Epidermal melanocyte (primary cell): ENCODE measurements around a stretch of chr2.

DNA sequence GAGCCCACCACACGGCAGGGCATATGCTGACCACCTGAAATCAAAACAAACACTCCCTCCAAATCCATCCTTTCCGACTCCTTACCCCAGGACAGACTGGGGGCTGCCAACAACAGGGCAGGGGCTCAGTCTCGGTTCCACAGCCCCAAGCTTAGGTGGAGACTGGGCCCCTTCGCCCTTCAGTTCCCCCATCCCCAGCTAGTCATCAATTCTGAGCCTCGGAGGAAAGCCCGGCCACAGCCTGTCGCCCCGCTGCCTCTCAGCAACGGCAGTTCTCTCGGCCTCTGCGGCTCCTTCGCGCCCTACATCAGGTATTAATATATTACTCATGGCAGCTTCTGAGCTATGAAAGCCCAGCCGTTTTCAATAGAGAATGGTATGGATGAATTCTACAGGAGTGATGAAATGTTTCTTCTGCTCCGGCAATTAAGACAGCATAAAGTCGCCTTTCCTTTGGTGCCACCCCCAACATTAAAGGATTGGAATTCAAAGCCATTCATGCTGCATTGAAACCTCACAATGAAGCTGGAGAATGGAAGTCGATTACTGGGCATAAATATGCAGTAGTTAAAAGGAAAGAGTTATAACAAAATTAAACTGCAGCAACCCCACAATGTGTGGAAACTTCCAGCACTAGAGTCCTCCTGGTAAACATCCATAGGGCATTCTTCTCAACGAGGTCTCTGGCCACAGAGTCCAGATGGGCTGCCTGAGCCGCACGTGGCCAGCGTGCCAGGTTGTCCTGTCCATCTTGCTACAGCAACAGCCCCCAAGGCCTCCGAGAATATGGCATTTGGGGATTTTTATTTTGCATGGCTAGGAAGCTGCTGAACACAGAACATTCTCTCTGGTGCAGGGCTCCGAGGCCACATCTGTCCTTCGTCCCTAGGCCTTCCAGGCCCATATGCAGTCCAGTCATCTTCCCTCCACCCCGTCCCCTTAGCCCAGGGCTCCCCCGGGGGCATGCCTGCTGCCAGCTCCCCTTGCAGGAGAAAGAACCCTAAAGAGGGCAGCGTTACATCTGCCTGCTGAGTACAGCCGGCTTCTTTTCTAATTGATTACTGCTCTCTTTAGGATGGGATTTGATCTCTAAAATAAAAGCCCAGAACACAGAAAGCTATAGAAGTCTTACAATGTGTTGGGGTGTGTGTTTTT, 2.6 kb downstream of the HDAC4 start:
- RRBS = 23% methylated on average over 3 of the region's 28 CpGs

GRCh38 chr2:239399121-239399868, 1.5 kb downstream of the HDAC4 start:
- RRBS = no CpG with 5 or more reads among the region's 11 CpGs

DNA sequence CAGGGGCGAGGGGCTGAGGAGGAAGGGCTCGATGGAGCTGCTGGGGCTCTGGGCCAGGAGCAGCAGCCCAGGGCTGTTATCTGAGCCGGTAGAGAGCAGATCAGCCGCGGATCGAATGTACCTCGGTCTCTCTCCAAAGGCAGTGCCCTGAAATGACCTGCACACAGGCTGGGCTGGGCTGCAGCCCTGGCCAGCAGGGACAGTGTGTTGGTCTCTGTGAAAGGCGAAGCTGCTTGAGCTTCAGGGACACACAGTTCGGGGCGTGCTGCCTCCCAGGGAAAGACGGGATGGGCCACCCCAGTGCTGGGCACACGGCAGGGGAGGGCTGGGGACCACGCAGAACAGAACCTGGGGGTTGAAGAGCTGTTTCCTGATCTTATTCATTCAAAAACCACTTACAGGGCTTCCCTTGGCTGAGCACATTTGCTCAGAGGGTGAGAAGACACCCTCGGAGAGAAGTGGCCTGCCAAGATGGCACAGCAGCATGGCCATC, 290.5 kb upstream of the HDAC4 start:
- RRBS = no CpG with 5 or more reads among the region's 14 CpGs

DNA sequence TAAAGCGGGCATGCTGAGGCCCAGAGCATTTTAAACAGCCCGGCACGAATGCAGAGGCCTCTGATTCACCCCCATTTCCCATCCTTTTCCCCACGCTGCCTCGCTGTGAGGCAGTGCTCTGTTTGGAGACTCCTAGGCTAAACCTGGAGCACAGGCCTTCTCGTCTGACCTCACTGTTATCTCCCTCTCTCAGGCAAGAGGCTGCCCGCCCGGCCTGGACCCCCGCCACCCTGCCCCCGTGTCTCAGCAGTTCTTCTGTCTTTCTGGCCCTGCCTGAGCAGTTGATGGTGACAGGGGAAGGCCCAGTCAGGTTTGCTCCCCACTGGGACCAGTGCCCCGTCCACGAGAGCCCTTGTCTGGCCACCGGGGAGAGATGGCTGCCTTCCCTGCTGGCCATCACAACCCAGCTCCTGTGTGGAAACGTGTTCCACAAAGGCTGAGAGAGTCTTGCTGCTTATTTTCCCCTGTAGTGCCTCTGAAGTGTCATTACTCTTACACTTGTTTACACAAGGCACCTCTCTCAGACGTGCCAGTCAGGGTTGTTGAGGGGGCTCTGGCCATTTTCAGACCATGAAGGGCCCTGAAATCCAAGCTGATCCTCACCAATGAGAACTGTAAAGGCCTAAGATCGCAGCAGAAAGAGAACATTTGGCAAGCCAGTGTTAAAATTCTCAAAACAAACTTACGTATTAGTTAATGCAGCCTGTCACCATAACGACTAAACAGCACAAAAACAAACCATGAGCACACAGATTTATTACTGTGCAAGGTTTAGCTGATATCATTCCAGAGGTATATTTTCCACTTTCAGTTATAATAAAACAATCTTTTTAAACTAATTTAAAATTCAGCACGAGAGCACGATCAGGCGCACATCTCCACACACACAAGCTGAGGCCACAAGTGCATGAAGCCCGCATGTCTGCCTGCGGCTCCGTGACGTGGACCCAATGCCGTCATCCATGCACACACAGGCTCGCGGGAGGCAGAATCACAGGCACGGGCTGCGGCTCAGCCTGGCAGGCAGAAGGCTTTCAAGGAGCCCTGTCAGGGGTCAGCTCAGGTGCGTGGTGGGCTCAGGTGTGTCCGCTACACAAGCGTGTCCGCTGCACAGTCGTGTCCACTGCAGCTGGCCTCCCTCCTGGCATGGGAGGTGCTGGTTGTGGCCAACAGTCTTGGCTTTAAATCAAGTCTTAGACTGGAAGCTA, 210.7 kb downstream of the NDUFA10 start:
- RRBS = no CpG with 5 or more reads among the region's 35 CpGs

DNA sequence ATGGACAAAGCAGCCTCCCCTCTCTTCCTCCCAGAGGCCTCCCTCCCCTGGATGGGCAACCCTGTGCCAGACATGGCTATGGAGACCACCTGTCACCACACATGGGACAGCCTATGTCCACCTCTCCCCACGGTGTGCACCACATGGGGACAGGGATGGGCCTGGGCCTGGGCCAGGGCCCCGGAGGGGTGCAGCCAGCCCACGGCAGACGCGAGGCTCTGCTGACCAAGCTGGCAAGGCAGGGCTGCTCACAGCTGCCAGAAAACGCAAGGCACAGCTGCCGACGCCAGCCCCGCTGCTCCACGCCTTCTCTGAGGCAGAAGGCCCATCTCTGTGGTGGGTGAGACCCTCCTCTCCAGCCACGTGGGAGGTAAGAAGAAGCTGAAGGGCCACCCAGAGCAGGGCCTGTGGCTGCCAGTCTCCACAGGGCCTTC, 72.5 kb downstream of the NDUFA10 start:
- RRBS = no CpG with 5 or more reads among the region's 11 CpGs

GRCh38 chr2:240465338-240466598, 30.3 kb downstream of the GPC1 start:
- RRBS = 91% methylated on average over 8 of the region's 49 CpGs

DNA sequence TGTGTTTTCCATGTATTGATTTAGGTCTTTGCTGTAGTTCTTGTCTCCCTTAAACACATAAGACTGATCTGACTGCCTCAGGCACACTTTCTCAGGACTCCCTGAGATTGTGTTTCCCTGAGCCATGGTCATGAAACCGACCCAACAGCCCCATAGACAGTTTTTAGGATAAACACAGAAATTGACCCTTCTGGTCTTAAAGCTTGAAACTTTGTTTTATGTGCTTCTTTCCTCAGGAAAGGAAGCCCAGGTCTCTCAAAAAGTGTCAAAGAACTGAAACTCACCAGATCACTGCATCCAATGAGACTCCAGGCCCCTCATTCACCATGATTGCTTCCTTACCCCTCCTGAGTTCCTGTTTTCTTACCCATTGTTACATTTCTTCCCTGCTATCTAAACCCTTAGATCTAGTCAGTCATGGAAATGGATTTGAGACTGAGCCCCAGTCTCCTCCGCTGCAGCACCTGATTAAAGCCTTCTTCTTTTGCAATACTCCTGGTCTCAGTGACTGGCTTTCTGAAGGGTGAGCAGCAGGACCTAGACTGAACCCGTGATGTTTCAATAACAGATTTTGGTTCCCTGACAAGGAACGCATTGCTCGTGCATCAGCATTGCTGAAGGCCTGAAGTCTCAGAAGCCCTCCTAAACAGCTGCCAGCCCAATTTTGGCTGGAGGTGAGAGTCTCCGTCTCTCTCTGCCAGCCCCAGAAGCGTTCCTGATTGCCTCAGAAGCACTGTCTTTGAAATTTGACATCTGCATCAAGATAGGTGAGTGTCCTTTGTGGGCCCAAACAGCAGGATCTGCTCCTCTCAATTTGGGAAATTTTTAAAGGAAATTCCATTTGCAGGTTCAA, 17.3 kb downstream of the ANKMY1 start:
- RRBS = no CpG with 5 or more reads among the region's 7 CpGs

GRCh38 chr2:240578787-240579487, 7.6 kb upstream of the CAPN10 start:
- RRBS = no CpG with 5 or more reads among the region's 15 CpGs

- RRBS = 93% methylated on average over 11 of the region's 56 CpGs
Measured at GRCh38 chr2:240781783-240782426, 38.1 kb downstream of the KIF1A start.

DNA sequence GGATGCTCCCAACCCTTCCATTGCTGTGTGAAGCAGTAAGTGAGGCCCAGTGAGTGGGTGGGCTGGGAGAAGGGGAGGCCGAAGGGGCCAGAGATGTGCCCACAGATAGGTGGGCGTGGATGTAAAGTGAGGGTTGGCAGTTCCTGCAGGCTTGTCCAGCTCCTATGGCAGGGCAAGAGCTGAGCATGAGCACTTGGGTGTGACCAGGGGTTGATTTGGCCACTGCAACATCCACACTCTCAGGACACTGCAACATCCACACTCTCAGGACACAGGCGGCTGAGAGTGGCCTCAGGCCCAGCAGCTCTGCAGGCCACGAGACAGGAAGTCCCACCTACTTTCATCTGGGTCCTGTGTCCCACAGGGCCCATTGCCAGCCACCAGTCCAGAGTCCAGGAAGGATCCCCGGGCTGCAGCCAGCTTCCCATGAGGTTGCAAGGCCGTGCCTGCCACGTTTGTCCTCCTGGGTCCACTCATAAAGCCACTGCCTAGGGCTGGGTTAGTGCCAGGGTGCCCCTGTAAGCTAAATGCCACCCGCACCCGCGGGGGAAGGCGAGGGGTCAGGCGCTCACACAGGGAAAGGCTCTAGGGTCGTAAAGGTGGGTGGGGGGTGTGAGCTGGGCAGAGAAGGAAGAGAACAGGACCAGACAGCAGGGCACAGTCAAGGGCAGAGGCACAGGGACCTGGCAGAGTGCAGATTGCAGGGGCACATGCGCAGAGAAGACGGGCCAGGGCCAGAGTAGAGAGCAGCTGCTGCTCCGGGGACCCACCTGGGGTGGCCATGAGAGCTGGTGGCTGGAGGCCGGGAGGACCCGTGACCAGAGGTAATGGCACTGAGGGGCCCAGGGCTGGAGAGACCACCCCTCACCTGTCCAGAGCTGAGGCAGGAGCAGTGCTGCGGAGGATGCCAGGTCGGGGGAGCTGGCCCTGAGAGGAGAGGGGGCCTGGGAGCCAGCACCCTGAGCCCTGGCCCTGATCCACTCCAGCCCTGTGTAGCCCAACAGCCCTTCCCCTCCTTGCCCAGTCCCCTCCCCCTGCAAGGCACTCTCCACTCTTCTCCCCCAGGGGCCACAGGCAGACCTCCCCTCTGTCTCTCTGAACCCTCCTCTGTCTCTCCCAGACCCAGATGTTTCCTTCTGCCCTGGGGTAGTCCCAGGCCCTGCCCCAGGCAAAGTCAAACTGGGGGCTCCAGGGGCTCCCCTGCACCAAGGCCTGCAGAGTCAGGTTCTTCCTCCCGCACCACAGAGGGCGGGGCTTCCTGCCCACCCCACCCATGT, 8.0 kb downstream of the AGXT start:
- RRBS = 85% methylated on average over 2 of the region's 22 CpGs

- RRBS = 56% methylated on average over 2 of the region's 17 CpGs
Measured at GRCh38 chr2:240889841-240890249, 6.1 kb downstream of the MAB21L4 start.

GRCh38 chr2:240921305-240921774, 15.2 kb downstream of the CROCC2 start:
- RRBS = no CpG with 5 or more reads among the region's 12 CpGs

- RRBS = 53% methylated on average over 6 of the region's 34 CpGs
Measured at GRCh38 chr2:240991329-240992285, 6.8 kb upstream of the SNED1 start.

GRCh38 chr2:241053299-241054404, 48.4 kb downstream of the MTERF4 start:
- RRBS = no CpG with 5 or more reads among the region's 12 CpGs

DNA sequence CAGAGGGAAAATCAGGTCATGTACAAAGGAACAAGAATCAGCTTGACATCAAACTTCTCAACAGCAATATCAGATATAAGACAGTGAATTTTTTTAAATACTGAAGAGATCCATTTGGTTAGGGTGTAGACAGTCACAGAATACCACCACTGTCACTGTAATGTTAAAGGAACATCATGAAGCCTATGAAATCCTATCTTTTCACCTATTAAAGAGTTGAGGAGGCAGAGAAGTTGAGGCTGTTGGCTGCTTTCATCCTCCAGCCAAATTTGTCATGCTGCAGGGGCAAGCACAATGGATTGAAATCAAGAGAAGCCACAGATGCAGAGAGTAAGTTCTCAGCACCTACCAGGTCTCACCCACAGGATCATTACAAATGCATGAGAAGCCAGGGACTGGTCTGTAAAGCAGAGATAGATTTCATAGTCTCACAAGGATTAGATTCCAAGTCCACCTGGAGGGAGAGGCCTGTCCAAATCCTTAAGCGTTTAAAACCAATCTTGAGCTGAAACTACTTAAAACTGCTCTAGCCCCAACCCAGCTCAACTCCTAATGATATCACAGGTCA, 46.6 kb downstream of the MTERF4 start:
- RRBS = no CpG with 5 or more reads among the region's 1 CpG

DNA sequence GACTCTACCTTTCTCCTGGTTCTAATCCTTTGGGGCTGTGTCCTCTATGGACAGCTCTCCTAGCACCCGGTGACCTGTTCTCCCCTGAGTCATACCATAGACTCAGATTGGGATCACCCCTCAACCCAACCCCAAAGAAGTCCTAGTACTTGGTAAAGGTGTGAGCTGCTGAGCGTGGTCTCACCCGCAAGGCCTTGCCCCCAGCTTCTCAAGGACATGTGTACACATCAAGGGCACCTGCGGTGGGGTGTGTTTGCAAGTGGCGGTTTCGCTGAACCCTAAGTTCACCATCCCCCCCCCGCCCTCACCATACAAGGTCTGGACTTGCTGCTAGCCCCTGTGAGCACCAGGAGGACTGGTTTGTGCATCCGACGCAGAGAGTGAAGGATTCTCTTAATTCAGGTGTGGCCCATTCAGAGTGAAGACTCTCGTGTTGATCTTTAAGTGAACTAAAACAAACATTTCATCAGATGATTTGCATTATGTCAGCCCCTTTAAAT, 28.0 kb downstream of the MTERF4 start:
- RRBS = no CpG with 5 or more reads among the region's 10 CpGs

GRCh38 chr2:241114693-241115604, 12.9 kb upstream of the MTERF4 start:
- RRBS = no CpG with 5 or more reads among the region's 18 CpGs

GRCh38 chr2:241126280-241127369, 22.6 kb downstream of the PASK start:
- RRBS = no CpG with 5 or more reads among the region's 39 CpGs

DNA sequence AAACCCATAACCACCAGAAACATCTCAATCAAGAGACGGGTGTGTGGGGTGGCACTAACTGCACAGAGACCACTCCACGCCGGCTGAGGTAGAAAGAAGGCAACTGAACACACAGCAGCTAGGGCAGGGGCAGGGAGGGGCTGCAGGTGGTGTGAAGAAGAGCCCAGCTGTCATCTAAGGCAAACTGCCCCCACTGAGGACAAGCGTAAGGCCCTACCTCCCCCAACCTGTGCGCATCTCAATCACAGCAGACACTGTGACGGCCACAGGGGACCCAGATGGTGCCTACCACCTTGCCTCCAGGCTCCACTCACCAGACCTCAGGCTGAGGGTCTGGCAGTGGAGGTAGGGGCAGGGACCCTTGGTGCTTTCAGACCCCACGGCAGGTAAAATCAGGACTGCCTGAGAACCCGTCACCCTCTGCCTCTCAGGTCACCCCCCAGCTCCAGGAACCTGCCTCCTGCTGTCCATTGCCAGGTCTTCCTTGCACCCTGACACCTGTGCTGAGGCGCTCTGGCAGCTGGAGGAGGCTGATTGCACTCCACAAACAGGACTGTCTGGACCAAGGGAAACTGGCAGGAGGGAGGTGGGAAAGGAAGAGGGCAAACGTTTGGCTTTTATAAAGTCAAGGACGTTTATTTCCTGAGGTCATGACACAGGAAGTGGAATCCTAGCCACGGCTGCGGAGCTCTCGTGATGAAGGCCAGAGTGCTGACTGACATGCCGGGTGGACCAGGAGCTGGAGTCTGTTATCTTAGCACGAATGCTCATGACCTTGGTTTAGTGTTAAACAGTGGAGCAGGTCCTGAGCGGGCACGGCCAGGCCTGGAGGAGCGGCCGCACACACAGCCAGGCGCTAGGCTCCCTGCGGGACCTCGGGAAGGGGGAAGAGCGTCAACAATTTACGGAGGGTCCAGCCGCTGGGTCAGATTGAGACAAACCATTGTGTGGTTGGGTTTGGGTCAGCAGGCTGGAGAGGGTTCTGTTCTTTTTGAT, 40.4 kb downstream of the ANO7 start:
- RRBS = no CpG with 5 or more reads among the region's 26 CpGs

DNA sequence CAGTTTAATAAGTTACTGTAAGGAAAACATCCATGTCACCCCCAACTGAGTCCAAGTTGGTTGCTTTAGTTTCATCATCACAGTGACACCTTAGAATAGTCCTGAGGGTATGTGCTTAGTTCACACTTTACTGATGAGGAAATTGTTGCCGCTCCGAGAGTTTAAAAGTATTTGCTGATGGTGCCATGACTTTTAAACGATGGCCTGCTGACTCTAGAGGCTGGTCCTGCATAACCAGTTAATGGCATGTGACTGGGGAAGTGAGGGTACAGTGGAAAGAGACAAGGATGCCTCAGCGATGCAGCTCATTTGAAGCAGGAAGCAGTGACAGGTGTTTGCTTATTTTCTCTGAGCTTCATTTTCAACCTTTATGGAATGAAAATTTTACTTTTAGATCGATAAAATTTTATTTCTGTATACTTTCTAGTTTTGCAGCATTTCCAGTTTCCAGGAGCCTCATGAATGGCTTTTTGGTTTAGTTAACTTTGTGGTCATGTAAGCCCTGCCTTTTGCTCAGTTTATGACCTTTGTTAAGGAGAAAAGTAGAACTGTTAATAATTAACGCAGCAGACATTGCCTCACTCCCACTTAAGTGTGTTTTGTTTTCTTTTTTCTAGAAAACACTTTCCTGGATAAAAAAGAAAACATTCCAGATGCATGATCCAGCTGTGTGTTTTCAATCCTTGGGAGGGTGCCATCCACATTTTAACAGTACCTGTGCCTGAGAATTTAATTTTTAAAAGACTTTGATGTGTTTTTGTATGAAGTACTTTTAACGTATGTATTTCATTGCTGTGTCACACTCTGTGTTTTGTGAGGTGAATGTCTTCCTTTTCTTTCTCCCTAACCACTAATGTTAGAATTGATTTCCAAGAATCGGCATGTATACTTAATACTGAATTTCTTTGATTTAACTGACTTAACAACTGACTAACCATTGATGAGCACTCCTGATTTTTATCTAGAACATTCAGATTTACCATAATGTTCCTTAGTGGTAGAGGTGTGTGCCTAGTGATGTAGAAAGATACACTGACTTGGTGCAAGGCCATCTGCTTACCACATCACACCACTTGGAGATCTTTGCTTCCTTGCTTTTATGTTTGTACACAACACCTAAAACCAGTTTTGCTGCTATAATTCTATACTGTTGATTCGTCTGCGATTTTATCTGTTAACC, 4.3 kb upstream of the FARP2 start:
- RRBS = no CpG with 5 or more reads among the region's 10 CpGs